CMK (cell line): ENCODE data around the gene GRIP2.

- RRBS, result 99% methylated on average over 4 of the region's 54 CpGs
Measured at GRCh38 chr3:12875858-12876608, 34.7 kb upstream of the RPL32 start.

DNA sequence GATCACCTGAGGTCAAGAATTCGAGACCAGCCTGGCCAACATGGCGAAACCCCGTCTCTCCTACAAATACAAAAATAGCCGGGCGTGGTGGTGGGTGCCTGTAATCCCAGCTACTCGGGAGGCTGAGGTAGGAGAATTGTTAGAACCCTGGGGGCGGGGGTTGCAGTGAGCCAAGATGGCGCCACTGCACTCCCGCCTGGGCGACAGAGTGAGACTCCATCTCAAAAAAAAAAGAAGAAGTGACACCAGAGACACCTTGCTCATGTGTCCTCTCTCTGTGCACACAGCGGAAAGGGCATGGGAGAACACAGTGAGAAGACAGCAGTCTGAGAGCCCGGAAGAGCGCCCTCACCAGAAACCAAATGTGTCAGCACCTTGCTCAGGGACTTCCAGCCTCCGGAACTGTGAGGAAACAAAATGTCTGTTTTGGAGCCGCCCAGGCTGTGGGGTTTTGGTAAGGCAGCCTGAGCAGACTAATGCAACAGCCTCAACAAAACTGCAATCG is 40.5 kb upstream of the RPL32 start:
- RRBS, result 96% methylated on average over 3 of the region's 16 CpGs

DNA sequence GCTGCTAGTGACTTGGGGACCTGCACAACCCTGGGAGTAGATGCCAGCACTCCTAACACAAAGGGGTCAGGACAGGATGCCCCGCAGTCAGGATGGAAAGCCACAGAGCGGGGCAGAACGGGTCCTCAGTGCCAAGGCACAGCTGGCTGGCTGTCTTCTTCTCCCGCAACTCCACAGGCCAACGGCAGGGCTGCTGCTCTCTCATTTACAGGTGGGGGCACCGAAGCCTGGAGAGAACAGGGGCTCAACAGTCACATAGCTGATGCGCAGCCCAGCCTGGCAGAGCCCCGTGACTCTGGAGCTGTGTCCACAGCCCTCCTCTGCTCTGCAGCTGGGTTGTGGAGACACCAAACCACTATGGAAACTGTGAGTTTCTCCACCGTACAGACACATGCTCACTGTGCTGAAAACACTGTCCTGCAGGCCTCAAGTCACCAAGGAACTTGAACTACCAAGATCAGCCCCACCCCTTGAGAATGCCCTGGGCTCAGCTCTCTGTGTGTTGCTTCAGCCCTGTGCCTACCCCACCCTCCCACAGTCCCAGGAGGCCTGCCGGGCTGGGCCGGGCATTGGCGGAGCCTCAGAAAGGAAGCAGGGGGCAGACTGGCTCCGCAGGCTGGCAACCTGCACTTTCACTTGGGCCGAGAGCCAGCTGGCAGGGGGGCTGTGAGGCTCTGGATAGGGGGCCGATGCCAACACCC is 113.6 kb upstream of the RPL32 start:
- RRBS, result no CpG with 5 or more reads among the region's 15 CpGs

- RRBS, result no CpG with 5 or more reads among the region's 9 CpGs
Measured at GRCh38 chr3:12982569-12983322, 90.5 kb downstream of the IQSEC1 start.

DNA sequence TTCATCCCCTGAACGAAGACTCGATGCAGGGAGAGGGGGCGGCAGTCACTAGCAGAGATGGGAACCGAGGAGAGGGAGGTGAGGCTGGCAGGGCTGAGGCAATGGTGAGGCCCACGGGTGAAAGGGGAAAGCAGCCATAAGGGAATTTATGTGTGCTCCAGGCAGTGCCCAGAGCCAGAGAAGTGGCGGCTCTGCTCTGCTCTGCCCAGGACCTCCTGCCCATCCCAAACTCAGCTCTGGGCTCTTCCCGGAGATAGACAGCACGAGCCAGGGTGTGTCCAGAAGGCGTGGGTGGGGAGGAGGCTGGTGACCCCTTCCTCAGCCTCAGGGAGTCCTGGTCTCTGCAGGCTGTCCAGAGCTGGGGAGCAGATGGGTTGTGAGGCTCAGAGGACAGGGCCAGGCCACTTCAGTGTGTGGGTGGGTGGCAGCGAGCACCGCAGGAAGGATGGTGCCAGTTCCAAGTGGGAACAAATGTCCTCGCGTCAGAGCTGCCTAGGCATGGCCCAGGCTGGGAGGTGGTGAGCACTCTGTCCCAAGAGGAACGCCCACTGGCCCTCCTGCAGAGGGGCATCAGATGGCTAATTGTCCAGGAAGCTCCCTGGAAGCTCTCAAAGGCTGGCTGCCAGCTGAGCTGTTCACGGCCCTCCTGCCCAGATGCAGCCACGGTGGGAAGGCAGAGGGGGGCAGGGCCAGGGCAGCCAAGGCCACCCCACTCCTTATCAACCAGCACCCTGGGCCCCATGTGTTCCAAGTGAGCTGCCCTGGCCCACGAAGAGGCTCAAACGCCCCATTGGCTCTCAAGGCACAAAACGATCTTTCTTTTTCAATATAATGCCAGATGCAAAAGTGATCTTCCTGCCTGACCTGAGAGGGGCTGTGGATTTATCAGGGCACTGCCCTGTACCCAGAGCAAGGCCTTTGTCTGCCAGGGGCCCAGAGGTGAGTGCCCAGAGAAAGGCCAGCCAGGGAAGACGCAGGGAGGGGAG is 55.3 kb downstream of the IQSEC1 start:
- RRBS, result no CpG with 5 or more reads among the region's 20 CpGs

- RRBS, result no CpG with 5 or more reads among the region's 32 CpGs
Measured at GRCh38 chr3:13045585-13046680, 27.3 kb downstream of the IQSEC1 start.

DNA sequence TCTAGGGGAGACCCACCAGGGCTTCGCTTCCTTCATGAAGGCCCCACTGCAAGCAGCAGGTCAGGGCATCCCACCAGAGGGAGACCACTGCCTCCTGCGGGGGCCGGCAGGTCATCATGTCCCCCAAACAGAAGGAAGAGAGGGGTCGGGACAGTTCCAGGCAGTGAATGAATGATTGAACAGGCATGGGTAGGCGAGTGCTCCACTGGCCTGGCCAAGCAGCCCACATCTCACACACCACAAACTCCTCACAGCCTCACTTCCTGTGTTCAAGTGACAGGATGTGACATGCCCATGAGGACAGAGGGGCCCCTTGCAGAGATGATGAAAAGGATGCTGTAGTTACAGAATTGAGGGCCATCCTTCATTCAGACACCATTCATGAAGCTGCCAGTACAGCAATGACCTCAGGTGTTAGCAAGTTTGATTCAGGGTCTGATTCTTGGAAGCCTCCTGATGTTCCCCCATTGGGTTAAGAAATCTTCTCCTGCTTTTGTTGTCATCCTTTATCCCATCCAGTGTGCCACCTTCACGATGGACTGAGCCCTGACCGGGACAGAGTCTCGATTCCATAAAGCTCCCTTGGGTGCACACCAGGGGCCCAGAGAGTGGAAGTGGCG is 3.7 kb downstream of the IQSEC1 start:
- RRBS, result no CpG with 5 or more reads among the region's 9 CpGs

DNA sequence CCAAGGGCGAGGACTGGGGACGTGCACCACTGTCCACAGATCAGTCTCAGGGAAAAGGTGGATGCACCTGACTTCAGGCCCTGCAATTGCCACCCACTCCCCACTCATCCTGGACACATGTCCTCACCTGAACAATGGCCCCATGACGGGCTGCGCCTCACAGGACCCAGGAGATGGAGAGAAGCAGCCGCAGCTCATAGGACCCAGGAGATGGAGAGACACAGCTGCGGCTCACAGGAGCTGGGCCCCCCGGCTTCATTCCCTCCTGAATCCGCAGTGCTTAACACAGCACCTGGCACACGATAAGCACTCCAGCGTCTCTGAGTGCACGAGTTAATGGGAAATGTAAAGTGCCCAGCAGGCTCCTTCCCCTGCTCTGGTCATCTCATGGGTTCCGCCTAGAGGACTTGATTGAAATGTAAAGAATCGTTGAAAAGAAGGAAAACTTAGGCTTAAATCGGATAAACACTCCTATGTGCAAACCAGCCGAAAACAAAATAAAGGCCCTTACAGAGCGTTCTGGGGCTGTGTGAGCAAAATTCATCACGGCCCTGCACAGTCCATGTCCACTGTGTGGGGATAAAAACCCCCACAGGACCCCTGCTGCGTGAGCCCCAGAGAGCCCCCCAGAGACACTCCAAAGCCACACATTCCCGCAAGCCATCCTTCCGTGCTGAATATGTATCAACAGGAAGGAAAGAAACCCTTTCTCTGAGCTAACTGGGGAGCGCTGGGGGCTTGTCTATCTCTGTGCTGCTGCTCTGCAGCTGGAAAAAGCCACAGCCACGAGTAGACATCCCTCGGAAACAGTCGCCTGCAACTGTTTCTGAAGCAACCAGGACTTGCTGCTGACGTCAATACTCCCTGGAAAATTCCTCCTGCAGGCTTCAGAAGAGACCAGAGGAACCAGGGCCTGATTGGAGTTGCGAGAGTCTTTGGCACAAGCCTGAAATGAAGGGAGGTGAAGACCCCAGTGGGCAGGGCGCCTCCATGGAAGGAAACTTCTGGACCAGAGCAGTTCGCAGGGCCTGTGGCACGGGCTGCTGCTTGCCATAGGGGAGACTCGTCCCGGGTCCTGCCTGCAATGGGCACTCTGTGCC is 72.8 kb downstream of the NUP210 start:
- RRBS, result no CpG with 5 or more reads among the region's 31 CpGs

DNA sequence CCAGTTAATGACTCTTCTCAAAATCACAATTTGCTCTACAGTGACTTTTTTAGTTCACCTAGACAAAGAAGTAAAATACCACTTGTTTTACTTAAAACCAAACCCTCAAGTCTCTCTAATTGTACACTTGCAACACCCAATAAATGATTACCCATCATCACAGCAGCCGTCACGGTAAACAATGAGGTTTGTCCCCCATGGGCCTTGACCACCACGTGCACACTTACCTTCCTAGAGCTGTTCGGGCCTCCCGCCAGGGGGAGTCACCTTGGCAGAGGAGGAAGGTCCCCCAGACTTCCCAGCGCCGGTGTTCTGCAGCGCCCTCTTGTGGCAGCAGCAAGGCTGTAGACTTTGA is 18.7 kb upstream of the HDAC11 start:
- RRBS, result no CpG with 5 or more reads among the region's 8 CpGs

- RRBS, result no CpG with 5 or more reads among the region's 4 CpGs
Measured at GRCh38 chr3:13867130-13867596, 12.7 kb downstream of the WNT7A start.

DNA sequence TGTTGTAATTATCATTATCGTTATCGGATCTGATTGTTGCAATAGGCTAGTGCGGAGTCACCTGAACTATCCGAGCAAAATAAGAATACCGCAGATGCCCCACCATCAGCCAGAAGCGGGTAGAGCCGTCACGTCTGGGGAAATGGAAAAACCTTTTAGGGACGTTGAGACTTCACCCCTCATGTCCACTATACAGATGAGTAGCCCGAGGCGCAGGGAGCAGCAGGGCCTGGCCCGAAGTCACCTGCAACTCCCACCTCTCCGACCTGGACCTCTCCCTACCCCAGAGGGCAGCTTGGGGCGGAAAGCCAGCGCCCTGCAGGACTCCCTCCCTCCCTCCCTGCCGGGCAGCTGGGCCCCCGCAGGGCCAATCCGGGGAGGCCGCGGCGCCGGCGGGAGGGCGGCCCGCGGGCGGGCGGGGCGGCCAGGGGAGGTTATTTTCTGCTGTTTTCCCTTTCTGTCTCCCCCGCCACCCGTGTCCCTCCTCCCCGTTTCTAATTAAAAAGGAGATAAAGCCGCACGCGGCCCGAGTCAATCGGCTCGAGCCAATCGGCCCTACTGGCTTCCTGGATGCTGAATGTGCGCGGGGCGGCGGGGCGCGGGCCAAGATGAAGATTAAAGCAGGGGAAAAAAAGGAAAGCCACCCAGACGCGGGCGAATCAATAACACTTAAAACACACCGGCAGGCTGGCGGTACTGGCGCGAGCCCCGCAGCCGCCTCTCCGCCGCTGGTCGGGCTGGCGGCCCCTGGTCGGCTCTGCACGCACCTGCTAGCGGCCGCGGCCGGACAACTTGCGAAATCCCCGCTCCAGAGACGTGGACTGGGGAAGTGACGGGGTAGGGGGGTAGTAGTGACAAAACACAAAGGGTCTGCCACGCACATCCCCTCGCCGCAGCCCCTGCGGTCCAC is 1.8 kb downstream of the WNT7A start:
- RRBS, result no CpG with 5 or more reads among the region's 72 CpGs

- RRBS, result no CpG with 5 or more reads among the region's 16 CpGs
Measured at GRCh38 chr3:14134174-14135033, 9.6 kb downstream of the TMEM43 start.

DNA sequence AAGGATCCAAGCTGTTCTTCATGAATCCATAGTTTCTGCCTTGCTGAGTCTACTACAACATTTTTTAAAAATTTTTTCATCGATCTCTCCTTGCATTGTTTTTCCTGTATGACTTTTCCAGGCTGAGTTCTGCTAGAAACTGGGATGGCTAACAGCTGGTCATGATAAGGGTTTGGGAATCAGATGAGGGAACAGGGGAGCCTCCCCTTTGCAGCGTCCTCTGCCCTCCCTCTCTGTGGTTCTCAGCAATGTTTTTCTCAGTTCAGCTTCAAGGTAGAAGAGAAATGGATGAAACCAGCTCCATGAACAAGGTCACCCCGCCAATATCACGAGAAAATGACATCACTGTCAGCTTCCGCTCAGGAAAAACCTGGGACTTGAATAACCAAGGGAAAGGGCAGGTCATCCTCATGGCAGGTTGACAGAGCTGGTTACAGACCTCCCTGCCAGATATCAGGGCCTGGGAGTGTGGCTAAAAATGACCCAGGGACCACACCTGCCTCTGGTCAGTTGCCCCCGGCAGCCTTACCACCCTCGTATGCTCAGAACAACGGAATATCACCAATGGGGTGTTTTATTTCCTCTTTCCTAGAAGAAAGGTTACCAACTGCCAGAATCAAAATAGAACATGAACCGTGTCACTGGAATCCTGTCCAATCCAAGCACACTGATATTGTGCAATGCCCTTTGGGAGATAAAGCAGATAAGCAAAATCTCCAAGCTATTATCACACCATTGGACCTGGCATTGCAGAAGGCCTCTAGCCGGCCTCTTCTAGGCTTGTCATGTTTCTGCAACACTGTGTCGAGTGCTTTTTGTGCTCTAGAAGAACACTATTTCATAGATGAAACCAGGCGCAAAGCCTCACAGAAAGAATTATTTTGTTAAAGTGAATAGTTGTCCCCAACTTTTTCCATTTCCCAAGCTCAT is 26.1 kb downstream of the LSM3 start:
- RRBS, result no CpG with 5 or more reads among the region's 12 CpGs

- RRBS, result no CpG with 5 or more reads among the region's 10 CpGs
Measured at GRCh38 chr3:14252683-14253342, 74.2 kb downstream of the LSM3 start.

- RRBS, result no CpG with 5 or more reads among the region's 16 CpGs
Measured at GRCh38 chr3:14301513-14302020, 100.8 kb upstream of the SLC6A6 start.

- RRBS, result no CpG with 5 or more reads among the region's 3 CpGs
Measured at GRCh38 chr3:14377653-14378156, 24.7 kb upstream of the SLC6A6 start.

GRCh38 chr3:14441598-14442049 is 39.2 kb downstream of the SLC6A6 start:
- RRBS, result no CpG with 5 or more reads among the region's 6 CpGs

GRCh38 chr3:14454411-14454873 is 52.0 kb downstream of the SLC6A6 start:
- RRBS, result no CpG with 5 or more reads among the region's 8 CpGs

GRCh38 chr3:14460559-14461150 is 58.2 kb downstream of the SLC6A6 start:
- RRBS, result no CpG with 5 or more reads among the region's 9 CpGs

- RRBS, result no CpG with 5 or more reads among the region's 13 CpGs
Measured at GRCh38 chr3:14539869-14540543, at the start of gene GRIP2. GRIP2 (minus strand) TSS chr3:14540342.